ENCODE measurements around the genes SLC25A46 and NREP.

DNA sequence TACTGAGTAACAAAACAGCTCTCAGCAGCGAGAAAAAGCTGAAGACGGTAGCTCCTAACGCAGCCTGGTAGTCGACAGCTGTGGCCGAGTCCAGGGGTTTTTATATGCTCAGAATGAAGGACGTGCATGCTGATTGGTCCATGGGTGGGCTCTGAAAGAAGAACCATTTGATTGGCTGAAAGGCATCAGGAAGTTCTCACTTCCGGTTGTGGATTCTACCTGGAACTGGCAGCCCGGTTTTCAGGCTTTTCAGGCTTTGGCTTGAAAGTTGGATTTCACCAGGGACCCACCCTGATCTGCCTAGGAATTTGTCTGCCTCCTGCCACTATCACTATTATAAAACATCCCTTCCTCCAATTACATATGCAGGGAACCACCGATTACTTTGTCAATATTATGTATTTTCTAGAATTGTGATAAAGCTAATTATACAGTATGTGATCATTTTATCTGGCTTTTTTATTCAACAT lies 1830.3 kb upstream of the NUDT12 start:
- RRBS: no CpG with 5 or more reads among the region's 9 CpGs

- RRBS: no CpG with 5 or more reads among the region's 4 CpGs
Measured at GRCh38 chr5:107474851-107475520, 195.8 kb downstream of the EFNA5 start.

GRCh38 chr5:107557340-107557864 lies 113.3 kb downstream of the EFNA5 start:
- RRBS: no CpG with 5 or more reads among the region's 8 CpGs

DNA sequence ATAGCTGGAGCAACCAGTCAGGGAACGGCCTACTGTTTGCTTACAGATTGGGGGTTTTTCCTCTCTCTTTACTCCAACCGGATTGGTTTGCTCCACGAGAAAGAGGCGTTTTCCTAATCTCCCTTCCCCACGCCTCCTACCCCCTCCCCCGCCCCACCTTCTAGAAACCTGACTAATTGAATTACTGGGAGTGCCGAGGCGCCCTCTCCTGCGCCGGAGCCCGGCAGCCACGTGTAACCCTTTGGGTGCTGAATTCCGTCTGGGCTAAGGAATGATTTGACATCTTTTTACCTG lies 1.8 kb upstream of the EFNA5 start:
- RRBS: 0% methylated on average over 5 of the region's 13 CpGs

- RRBS: no CpG with 5 or more reads among the region's 3 CpGs
Measured at GRCh38 chr5:108013483-108014048, 342.8 kb upstream of the EFNA5 start.

- RRBS: no CpG with 5 or more reads among the region's 12 CpGs
Measured at GRCh38 chr5:108382727-108383749, 1.1 kb upstream of the FBXL17 start.

DNA sequence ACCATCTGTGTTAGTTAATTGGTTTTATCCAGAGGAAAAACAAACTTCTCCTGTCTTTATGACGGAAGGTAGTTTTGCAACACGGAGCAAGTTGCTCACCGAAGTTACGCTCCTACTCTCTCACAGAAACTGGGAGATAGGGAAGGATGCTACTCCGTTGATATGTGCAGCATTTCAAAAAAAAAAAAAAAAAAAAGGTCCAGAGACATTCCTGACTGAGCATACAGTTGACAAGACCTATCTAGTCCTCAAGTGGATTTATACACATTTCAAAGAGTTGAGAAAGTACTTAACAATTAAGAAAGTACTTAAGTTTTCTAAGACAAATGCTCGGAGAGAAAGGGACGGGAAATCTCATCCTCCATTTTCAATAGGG lies 550 bp upstream of the FER start:
- RRBS: no CpG with 5 or more reads among the region's 7 CpGs

GRCh38 chr5:108884951-108885304 lies 137.2 kb downstream of the FER start:
- RRBS: no CpG with 5 or more reads among the region's 3 CpGs

DNA sequence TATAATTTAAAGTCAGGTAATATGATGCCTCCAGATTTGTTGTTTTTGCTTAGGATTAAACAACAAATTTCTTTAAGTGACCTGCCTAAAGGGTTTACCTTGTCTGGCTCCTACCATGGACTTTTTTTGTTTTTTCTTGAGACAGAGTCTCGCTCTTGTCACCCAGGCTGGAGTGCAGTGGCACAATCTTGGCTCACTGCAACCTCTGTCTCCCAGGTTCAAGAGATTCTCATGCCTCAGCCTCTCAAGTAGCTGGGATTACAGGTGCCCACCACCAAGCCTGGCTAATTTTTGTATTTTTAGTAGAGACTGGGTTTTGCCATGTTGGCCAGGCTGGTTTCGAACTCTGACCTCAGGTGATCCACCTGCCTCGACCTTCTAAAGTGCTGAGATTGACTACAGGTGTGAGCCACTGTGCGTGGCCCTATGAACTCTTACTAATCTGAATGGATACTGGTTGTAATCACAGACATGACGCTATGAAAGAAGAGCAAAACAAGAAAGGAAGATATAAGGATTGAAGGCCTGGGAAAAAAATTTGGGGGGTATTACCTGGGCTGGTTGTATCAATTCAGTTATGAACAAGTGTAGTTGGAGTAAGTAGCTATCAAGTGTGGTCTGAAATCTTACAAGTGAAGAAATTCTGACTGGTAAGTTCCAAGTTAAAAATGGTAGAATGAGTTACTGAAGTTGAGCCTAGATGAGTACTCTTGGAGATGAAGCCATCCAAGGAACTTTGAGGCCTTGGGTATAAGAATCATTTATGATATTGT lies 164.7 kb downstream of the FER start:
- RRBS: no CpG with 5 or more reads among the region's 5 CpGs

- RRBS: no CpG with 5 or more reads among the region's 19 CpGs
Measured at GRCh38 chr5:109410132-109410519, 352 bp upstream of the PJA2 start.

GRCh38 chr5:109410520-109411424 lies 998 bp upstream of the PJA2 start:
- RRBS: 0% methylated on average over 1 of the region's 22 CpGs

GRCh38 chr5:109468572-109469299 lies 59.0 kb upstream of the PJA2 start:
- RRBS: no CpG with 5 or more reads among the region's 4 CpGs

DNA sequence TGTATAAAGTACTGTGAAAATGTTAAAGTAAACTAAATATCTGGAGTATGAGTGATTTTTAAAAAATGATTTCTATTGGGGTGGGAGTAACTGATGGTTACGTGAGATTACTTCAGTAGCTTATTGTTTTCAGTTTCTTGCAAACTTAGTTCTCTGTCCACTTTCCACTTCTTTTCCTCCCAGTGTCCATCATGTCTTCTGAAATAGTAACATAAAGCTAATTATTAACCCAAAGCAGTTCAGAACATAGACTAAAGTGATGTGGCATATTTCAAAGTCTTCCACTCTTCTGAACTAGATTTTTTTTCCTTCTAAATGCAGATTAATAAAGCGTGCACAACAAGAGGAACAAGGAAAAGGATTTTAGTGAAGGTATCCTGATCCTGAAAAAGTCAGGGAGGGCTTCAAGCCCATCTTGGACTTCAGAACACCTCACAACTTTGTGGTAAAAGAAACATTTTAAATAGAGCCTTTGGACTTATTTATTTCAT lies 114.2 kb downstream of the MAN2A1 start:
- RRBS: no CpG with 5 or more reads among the region's 2 CpGs

- RRBS: no CpG with 5 or more reads among the region's 3 CpGs
Measured at GRCh38 chr5:110109714-110110031, 419.9 kb downstream of the MAN2A1 start.

- RRBS: no CpG with 5 or more reads among the region's 12 CpGs
Measured at GRCh38 chr5:110738523-110738796, 347 bp upstream of the SLC25A46 start.

DNA sequence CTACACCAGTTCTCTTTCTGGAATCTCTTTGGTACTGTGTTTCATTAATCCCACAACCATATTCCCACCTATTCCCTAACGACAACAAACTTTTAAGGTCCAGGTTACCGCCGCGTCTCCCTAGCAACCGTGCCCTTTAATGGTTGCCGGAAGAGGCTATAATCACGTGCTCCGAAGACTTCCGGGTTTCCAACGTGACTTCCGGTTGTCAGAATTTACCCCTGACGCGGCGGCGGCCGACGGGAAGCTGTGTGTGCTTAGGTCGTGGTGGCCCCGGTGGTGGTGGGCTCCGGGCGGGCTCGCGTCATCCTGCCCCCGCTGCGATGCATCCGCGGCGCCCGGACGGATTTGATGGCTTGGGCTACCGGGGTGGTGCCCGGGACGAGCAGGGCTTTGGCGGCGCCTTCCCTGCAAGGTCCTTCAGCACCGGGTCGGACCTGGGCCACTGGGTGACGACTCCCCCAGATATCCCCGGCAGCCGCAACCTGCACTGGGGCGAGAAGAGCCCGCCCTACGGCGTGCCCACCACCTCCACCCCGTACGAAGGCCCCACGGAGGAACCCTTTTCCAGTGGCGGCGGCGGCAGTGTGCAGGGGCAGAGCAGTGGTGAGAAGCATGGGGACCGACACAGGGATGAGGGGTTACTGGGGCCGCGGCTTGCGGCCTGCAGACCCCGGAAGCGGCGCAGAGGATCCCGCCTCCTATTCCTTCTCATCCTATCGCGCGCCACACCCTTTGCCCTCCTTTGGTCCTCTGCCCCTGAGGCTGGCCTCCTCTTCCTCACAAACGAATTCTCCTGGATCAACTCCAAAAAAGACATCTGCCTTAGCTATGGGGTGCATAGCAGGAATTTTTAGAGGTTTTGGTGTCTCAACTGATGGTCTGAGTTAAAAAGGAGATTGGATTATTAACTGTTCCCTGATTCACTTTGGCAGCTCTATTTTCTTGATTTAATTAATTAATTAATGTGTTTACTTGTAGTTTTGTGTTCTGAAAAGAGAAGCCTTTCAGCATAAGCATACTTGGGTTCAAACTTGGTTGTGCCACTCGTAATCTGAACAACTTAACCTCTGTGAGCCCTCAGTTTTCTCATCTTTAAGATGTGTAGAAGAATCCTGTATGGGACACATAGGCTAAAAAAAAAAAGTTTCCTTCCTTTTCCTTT lies at the start of gene SLC25A46:
Gene SLC25A46, plus strand, starts transcription at position 211 of the 1,165 bp plus-strand sequence.
- RRBS: 1% methylated on average over 29 of the region's 63 CpGs

- RRBS: no CpG with 5 or more reads among the region's 4 CpGs
Measured at GRCh38 chr5:111227816-111228267, 3.7 kb downstream of the CAMK4 start.

GRCh38 chr5:111254556-111254980 lies 30.4 kb downstream of the CAMK4 start:
- RRBS: no CpG with 5 or more reads among the region's 3 CpGs

GRCh38 chr5:111757052-111757117 lies 109 bp downstream of the NREP start:
- RRBS: no CpG with 5 or more reads among the region's 4 CpGs

DNA sequence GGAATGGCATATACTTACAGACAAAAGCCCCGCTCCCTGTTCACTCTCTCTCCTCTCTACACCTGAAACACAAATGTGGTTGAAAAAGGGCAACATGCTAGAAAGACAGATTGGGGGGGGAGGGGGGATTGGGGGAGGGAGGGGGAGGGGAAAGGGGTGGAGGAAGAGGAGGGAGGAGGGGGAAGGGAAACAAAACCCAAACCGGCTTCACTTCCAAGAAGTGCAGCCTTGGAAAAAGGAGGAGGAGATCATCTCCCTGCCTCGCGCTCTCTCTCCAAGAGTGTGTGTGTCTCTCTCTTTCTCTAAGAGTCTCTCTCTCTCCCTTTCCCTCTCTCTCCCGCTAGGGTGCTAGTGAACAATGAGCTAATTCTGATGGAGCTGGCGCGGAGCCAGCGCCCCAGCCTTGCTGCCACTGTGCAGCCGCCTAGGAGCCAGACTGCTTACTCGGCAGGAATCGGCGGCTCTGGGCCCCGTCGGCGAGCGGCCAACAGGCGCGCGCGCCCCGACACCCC lies at the start of gene NREP:
Gene NREP, minus strand, starts transcription at position 77 of the 512 bp plus-strand sequence.
- RRBS: no CpG with 5 or more reads among the region's 21 CpGs